ENCODE measurements around a stretch of chr3.

DNA sequence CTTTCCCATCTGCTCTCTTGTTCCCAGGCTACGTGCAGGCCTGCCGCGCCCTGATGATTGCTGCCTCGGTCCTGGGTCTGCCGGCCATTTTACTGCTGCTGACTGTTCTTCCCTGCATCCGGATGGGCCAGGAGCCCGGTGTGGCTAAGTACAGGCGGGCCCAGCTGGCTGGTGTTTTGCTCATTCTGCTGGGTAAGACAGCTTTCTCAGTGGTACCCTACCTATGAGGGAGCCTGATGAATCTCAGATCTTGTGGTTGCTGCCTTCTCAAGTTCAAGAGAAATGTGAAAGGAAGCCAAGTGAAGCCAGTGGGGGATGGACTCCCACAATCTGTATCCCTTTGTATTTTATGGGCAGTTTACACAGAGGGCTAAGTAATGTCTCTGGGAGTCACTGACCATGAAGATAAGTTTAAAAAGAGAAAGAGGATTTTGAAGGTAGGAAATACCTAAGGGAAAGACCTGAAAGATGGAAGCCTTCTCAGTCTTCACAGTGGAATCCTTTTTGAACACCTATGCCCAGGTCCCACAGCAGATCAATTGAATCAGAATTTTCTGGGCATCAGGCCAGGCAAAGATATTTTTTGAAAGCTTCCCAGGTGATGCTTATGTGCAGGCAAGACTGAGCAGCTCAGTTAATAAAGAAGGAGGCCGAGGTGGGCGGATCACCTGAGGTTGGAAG lies 4.6 kb downstream of the CLDN11 start:
- RRBS = no CpG with 5 or more reads among the region's 10 CpGs

GRCh38 chr3:170866654-170866990 lies 3.4 kb downstream of the RPL22L1 start:
- RRBS = no CpG with 5 or more reads among the region's 2 CpGs

DNA sequence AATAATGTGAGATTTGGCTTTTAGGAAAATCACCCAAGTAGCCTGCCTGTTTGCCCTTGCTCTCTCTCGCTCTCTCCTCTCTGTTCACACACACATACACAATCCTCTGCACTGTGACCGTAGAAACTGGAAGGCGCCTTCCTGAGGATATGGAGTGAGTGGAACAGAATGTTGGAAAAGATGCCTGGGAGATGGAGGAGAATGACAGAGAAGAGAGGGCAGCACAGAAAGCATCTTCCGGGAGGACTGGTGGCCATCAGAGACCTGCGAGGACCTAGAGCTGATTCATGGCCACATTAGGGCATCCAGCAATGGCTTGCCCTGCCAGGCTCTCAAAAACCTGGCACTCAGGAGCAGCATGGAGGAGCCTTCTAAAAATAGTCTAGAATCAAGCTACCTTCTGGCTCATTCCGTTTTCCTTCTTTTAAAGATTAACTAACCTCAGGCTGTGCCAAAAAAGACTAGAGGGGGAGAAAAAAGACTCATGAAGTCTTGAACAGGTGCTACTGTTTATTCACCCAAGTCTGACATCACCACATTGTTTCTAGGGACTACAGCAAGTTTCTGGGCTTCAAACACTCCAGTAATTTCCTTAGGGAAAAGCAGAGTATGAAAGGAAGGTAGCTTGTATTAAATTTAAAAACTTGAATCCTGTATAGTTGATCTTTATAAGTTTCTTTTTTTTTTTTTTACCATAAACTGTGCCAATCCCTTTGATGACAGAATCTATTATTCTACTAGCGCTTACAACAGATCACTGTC lies 125.8 kb downstream of the TNIK start:
- RRBS = no CpG with 5 or more reads among the region's 7 CpGs

DNA sequence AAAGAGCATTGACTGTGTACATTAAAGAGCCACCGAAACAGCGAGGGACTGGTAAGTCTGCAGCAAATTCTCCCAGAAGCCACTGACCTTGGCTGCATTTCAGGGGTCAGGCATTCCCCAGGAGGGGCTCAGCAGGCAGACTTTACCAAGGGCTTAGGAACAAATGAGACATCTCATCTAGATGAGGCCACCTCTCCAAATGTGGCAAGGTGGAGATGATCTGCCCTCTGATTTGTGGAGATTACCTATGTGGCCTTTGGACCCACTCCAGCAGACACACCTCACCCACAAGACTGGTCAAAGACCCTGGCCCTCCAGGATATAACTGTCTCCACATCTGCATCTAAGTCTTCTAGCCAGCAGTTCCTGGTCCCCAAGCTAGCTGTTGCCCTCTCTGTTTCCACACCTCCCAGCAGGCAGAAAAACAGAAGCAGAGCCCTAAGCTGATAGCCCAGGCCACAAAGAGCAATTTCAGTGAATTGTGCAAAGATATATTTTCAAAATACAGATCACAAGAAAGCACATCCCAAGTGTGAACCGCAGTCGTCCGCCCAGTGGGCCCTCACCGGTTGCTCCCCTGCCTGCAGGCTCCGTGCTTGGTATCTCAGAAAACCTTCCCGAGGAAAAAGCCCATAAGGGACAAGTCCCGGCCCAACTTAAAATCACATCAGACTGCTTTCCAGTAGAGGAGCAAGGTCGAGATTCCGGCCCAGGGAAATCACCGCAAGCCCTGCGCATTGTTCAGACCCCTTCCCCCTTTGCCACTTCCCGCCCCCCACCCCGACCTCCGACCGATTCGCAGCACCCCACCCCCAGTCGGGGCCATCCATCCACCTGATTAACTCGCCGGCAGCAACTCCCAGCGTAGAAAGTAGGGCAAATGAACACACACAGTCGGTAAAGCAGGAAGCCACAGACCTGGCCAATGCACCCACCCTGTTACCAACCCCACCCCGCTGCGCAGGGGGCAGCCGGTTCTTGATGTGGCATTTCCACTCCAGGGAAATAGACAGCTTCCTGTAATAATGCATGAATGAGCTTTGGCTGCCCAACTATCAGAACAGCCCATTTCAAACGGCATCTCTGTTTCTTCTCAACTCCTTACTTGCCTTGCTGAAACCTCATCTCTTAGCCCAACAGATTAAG lies 2.5 kb downstream of the TNIK start:
- RRBS = no CpG with 5 or more reads among the region's 27 CpGs

DNA sequence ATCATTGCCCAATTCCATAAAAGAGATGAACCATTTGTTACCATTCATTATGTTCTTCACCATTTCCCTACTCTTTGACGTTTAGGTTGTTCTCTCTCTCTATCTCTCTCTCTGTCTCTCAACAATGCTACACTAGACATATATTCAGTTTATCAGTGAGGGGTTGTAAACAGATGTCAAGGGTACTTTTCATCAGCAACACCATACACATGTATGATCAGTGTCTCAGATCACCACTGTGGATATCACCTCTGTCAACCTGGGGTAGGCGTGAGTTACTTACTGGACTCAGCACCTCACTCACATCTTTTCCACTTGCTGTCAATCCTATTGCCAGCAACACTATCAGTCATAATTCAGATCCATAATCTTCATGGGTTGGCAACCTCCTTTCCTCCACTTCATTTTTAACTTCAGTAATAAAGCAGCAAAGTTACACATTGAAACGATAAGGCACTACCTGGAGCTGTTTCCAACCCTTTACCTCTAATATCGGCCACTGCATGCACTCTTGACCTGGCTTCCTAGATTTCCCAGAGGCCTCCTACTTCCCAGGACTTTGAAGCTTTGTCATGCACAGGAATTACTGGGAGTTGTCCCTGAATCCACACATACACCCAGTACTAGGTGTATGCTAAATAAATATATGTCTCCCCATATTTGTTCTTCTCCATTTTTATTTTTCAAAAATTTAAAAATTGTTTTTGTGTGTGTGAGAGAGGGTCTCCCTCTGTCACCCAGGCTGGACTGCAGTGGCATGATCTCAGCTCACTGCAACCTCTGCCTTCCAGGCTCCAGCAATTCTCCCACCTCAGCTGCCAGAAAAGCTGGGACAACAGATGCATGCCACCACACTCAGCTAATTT lies 126.2 kb downstream of the PLD1 start:
- RRBS = no CpG with 5 or more reads among the region's 4 CpGs

- RRBS = no CpG with 5 or more reads among the region's 5 CpGs
These were observed 52.0 kb downstream of the PLD1 start for GRCh38 chr3:171758272-171758783.

DNA sequence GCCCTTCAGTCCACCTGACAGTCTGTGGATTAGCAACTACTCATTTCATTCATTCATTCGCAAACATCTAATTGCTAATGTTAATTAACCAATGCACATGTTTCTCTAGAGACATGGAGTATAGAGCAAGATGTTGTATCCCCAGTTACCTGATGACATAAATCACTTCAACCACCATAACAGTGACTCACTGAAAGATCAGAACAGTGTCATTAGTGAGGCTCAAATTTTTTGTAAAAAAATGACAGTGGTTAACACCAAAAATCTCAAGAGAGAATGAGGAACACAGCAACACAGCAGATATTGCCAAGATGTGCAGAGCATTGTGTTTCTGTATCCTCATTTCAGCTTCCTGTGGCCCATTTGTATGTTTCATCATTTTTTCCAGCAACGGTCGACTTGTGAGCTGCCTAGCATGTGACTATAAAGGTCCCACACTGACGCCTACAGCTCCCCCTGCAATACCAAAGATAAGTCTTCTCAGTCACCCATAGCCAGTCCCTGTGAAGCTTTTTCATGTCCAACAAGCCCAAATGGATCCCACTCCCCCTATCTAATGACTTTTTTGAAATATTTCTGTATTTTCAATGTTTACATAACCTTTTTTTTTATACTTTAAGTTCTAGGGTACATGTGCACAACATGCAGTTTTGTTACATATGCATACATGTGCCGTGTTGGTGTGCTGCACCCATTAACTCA lies 3.8 kb upstream of the PLD1 start:
- RRBS = no CpG with 5 or more reads among the region's 5 CpGs

DNA sequence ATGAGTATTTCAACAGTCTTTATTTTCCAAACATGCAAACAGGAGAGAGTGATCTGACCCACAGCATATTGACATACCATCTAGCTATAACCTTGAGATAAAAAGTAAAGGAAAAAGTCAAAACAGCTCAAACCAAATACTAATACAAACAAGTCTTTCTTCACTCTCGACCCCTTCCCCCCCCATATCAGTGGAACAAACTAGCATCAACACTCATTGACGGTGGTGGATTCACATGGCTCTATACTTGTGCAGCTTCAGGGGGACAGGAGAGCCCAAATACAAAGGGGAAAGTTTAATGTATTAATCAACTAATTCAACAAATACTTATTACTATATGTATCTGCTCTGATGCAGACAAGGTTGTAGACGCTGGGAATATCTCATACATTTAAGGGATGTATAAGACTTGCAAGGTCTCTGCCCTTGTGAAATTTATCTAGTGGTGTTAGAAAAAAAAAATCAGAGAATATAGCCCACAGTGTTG lies 1.8 kb upstream of the TMEM212 start:
- RRBS = no CpG with 5 or more reads among the region's 3 CpGs

DNA sequence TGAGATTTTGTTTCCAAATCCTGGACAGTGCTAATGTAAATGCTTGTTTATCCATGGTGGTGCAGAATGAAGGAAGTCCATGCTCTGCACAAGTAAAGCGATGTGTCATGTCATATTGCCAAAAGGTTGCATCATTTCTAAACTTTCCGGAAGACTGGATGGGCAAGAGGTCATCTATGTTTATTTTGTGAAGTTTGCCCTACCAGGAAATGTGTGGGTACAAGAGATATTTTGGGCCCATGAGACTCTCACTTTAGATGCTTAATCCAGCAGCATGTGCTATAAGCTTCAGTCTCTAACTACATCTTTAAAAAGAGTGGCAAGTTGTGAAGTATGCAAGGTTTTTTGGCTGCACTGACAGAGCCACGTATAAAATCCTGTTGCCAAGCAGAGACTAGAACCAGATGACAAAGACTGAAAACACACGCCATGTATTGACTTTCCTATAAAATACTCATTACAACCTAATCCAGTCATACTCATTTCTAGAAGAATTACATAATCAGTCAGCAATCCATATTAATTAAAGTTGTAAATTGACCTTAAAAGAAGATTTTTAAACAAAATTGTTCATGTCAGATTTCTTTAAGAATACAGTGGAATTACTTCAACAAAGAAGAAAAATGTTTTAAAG lies 72.0 kb upstream of the FNDC3B start:
- RRBS = no CpG with 5 or more reads among the region's 4 CpGs

DNA sequence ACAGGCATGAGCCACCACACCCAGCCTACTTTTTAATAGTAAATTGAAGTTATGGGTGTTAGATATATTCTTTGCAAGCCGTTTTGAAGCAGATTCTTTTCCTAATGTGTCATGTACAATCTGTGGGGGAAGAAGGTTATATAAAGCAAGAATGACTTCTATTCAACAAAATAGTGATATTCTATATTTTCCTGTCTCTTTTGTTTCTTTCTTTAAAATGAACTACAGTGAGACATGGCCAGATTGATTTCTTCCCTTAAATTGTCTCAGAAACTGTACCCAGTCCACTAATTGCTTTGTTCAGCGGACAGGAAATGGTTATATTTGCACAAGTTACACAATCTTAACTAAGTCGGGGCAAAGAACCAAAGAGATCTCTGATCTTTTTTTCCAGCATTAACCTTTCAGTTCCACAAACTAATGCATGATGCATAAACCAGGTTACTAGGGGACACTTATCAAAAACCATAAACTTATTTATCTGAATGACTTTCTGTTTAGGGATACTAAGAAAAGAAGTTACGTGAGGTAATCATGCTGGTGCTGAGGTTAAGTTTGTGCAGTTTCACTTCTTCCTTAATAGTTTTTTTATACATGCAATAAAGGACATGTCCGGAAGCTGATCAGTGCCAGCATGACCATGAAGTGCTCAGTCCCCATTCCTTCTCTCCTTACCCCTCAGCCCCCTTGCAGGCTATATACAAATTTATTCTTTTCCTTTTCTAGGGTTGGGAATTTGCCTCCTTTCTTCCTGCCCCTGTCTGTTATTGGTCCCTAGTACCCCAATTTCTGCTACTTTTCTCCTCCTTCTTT lies 22.3 kb downstream of the FNDC3B start:
- RRBS = no CpG with 5 or more reads among the region's 5 CpGs

DNA sequence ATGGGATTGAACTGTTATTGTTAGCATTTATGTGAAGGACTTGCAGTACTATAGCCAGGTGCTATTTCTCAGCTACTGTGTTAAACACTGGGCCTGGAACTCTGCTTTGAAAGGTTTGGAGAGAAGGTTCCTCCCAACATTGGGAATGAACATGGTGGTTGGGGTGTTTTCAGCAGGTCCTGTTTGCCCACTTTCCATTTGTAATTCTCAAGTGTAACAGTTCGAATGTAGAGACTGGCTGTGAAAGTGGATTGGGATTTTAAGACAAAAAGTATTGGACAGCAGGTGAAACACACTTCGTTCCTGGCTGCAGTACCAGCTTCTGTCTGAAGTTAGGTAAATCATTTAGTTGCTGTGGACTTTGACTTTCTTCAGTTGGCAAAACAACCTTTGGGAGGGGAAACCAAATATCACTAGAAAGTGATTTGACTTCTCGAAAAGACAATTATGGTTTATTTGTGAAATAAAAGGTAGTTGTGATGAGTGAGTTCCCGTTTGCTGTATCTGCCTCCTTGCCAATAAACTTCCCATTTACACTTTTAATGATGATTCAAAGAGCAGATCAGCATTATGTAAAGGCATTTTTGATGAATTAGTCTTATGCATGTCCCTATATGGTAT lies 33.9 kb downstream of the FNDC3B start:
- RRBS = no CpG with 5 or more reads among the region's 4 CpGs

- RRBS = no CpG with 5 or more reads among the region's 2 CpGs
These were observed 40.1 kb downstream of the FNDC3B start for GRCh38 chr3:172079593-172079835.

DNA sequence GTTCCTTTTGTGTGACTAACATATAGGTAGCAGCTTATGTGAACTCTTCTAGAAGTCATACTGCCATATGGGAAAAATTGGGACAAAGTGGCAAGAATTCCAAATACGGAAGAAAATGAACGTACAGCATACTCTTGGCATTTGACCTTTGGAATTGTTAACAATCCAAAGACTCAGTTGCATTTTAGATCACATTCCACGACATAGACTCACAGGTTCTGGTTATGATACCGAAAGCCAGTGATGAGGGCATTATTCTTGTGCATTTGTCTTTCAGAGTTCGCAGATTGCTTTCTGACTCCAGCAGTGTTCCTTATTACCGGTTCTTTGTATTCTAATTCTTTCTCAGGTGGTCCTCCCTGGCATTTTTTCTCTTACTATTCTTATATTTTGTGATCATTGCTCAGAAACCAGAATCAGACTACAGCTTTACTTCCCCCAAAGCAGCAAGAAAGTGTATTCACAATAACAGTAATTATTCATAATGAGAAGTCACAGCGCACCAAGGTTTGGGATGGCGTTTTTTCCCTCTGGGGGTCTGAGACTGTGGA lies 190.1 kb downstream of the GHSR start:
- RRBS = no CpG with 5 or more reads among the region's 8 CpGs

- RRBS = no CpG with 5 or more reads among the region's 3 CpGs
These were observed 181.3 kb downstream of the GHSR start for GRCh38 chr3:172266901-172267354.

GRCh38 chr3:172343865-172344231 lies 104.4 kb downstream of the GHSR start:
- RRBS = no CpG with 5 or more reads among the region's 12 CpGs

DNA sequence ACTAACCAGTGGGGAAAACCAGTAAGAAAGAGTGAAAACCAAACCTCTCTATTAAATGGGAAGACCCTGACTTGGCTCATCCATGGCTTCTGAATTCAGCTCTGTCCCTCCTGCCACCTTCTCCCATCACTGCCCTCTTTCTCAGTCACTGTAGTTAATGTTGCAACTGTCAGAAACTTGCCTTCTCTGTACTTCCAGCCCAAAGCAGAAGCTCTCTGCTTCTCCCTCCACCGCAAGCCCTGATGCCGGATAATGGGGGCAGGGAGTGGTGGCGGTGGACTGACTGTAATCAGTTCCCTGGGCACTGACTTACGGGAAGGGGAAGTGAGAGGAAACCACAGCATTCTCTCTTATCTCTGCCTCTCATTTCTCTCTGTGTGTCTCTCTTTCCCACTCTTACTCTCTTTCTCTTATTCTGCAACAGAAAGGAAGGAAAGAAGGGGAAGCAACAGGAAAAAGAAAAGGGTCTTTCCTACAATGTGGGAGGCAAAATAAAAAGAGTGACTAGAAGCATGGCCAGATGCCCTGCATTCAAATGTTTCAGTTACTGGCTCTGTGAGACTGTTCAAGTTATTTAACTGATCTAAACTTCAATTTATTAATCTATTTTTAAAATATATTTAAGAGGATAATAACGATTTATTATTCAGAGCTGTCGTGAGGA lies 10.8 kb downstream of the TNFSF10 start:
- RRBS = no CpG with 5 or more reads among the region's 6 CpGs

DNA sequence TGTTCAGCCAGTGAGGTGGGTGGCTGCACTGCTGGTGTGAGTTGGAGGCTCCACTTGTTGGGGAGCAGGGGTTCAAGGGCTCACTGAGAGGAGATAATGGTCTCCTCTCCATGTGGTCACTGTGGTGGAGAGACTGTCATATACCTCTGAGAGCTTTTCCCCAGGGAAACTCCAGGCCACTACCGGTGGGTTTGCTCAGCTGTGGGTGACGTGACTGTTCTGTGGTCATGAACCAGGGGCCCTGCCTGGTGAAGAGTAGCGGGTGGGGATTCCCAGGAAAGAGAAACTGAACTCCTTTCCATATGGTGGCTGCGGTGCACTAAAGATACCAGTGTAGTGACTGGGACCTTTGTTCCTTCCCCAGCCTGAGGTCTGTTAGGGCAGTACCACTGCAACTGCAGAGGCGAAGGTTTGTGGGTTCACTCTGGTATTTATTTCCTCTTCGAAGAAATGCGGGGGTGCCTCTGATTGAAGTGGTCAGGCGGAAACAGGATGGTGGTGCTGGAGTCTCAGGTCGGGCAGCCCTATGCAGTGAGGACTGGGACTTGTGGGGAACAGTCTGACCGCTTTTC lies 69.0 kb upstream of the TNFSF10 start:
- RRBS = no CpG with 5 or more reads among the region's 10 CpGs

DNA sequence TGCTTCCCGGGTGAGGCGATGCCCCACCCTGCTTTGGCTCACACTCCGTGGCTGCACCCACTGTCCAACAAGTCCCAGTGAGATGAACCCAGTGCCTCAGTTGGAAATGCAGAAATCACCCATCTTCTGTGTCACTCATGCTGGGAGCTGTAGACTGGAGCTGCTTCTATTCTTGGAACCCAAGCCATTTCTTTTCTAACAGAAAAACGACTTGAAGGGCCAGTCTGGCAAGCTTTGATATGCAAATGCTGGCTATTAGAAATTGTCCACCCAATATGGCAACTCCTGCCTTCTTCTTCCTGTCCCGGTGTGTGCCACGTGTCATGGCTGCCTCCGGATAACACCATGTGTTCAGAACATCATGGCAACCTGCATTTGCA lies 44.9 kb downstream of the NCEH1 start:
- RRBS = no CpG with 5 or more reads among the region's 7 CpGs

GRCh38 chr3:172701724-172702594 lies 8.9 kb downstream of the NCEH1 start:
- RRBS = no CpG with 5 or more reads among the region's 9 CpGs

GRCh38 chr3:172760072-172760363 lies 9.5 kb downstream of the ECT2 start:
- RRBS = no CpG with 5 or more reads among the region's 1 CpG

Data from GM12891 (cell line).